Endometrial microvascular endothelial cells (primary cell): ENCODE data around the genes SERTAD1, EXOSC5 and ERICH4.

DNA sequence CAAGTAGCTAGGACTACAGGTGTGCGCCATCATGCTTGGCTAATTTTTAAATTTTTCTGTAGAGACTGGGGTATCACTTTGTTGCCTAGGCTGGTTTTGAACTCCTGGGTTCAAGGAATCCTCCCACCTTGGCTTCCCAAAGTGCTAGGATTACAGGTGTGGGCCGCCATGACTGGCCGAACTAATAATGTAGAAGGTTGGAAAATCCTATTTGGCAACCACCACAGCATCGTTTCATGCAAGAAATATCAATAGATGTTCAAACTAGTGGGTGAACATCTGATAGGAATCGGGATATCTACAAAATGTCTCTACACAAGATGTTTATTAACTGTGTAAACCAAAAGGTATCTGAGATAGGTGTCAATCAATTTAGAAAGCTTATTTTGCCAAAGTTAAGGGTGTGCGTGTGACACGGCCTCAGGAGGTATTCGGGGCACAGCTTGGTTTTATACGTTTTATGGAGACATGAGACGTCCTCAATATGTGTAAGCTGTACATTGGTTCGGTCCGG is 1.5 kb upstream of the CCNP start:
- RAMPAGE, long total RNA = no peak

- RAMPAGE, long total RNA = no peak
Observed at GRCh38 chr19:40229192-40230125, 3.0 kb upstream of the CCNP start.

DNA sequence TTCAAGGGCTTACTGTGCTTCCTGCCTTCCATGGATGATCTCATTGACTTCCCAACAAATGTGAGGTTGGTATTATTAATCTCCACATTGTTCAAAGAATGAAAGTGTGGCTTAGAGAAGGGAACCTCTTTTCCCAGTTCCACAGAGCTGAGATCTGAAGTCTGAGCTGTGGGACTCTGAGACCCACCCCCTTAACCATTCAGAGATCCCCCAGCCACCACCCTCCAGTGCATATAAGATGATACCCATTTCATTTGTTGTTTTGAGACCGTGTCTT is 9.3 kb downstream of the PLD3 start:
- RAMPAGE, long total RNA = no peak

DNA sequence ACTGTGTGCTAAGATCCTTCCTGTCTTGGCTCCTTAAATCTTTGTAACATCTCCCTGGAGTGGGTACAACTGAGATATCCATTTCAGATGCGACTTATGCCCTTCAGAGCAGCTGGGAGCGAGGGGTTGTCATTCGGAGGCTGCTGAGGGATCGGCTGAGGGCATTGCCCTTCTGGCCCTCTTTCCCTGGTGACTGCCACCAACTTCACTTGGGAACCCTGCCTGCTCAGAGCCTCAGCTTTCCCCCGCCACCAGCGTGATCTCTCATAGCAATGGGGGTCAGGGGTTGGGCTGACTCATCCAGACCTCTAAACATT is 1.3 kb downstream of the PRX start:
- RAMPAGE, long total RNA = no peak

- RAMPAGE, long total RNA = no peak
Observed at GRCh38 chr19:40423366-40423713, 2.5 kb downstream of the SERTAD1 start.

DNA sequence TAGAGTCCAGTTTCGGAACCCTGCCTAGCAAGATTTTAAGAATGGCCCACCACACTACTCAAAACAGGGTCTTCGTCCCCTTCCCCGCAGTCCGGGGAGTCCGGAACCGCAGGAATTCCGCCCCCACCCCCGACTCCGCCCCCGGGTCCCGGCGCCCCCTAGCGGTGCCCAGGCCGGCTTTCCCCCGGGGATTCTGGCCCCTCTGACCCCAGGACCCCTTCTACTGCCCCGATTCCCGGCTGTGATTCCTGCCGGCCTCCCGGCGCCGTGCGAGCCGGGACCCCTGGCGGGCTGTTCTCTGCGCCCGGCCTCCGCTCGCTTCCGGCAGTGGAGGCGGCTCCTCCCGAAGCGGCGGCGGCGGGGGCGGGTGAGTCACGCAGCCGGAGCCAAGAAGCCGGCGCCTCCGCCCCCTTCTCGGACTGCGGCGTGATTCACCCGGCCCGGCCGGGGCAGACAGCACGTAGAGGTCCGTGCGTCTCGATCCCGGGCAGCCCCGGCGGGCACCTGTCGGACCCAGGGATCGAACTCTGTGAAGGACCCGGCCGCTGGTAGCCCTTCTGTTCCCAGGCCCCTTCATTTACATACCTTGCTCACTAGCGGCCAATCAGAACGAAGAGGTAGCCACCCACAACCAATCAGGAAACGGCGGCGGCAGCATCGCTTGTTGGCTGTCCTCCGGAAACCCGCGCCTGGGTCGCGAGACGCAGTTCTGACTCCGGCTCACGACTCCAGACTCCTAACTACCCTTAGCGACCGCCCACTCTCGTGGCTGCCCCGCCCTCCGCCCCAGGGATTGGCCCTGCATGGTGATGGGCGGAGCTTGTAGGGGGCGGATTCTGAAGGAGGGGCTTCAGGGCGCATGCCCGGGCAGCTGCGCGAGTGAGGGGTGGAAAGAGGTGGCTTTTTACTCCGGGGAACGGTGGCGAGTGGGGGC is at the start of gene SERTAD1:
TSS of gene SERTAD1 (minus strand) at position 711 of the 934 bp plus-strand sequence.
- RAMPAGE, long total RNA = start-site peak on the minus strand centred at position 723 of the sequence, 31 bp wide, 83 and 80 reads in 2 replicates

DNA sequence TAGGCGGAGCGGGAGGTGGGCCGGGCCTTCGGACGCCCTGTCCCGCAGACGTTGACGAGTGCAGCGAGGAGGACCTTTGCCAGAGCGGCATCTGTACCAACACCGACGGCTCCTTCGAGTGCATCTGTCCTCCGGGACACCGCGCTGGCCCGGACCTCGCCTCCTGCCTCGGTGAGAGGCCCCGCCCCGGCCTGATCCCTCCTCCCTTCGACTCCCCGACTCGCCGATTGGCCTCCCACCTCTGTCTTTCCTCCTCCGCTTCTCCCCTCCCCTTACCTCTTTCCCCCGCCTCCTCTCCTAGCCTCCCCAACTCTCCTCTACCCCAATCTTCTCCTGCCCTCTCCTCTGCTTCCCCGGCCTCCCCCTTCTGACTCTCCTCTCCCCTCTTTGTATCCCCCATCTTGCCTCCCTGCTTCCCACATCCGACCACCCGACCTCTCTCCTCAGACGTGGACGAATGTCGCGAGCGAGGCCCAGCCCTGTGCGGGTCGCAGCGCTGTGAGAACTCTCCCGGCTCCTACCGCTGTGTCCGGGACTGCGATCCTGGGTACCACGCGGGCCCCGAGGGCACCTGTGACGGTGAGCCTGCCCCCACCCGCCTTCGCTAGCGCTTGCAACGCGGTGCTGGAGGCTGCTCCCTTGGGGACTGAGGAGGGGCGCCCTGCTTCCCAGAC is 12.8 kb downstream of the LTBP4 start:
- RAMPAGE, long total RNA = no peak

- RAMPAGE, long total RNA = no peak
Observed at GRCh38 chr19:40616859-40617457, 15.8 kb downstream of the LTBP4 start.

GRCh38 chr19:40619682-40620533 is 18.7 kb downstream of the LTBP4 start:
- RAMPAGE, long total RNA = no peak

- RAMPAGE, long total RNA = no peak
Observed at GRCh38 chr19:40803341-40804354, 4.7 kb downstream of the EGLN2 start.

DNA sequence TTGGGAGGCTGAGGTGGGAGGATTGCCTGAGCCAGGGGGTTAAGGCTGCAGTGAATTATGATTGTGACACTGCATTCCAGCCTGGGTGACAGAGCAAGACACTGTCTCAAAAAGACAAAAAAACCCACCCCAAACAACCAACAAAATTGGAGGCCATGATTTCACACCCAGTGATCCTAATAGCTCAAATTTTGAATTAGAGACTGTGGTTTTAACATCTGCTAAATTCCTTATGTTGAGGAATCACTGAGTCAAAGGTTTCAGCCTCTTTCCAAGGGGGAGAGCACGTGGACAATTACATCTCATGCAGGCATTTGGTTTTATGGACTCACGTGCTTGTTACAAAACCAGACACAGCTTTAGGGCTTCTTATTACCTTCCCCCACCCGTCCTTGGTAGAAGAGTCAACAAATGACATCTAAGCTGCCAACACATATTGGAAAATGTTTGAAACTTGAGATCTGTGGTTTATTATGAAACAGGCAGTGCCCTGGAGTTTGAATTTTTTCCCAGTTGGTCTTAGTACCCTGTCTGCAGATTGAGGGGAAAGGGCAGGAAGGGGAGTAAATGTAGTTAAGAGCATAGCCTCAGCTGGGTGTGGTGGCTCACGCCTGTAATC is 18.5 kb downstream of the CYP2A6 start:
- RAMPAGE, long total RNA = no peak

- RAMPAGE, long total RNA = no peak
Observed at GRCh38 chr19:40921091-40922051, 39.3 kb upstream of the CYP2A7 start.

DNA sequence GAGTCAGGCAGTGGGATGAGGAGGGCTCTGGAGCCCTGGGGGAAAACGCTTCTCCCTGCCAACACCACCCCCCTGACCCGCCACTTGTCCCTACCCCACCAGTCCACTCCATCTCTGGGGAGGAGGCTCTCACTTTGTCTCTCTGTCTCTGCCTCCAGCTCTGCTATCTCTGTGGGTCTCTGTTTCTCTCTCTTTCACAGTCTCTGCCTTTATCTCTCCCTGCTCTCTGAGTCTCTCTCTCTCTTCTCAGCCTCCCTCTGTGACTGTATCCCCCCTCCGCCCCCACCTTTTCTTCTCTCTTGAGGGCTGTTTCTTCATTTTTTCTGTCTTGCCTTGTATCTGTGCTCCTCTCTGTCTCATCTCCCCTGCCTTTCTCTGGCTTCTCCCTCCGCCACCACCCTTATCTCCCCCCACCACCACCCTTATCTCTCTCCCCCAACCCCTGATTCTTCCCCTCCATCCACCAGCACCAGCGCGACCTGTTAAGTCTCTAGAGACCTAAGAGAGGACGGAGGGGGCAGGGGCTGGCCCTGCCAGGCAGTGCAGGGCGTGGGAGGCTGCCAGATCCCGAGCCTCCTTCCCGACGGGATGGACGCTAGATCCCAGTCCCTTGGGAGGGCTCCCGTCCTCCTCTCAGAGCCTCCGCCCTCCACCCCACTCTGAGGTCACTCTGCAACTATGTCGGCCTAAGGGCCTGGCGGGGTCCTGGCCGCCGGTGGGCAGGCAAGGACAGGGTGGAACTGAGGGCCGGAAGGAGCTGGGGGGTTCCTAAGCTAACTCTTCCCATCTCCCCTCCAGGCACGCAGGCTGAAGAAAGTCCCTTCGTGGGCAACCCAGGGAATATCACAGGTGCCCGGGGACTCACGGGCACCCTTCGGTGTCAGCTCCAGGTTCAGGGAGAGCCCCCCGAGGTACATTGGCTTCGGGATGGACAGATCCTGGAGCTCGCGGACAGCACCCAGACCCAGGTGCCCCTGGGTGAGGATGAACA is 1.1 kb downstream of the AXL start:
- RAMPAGE, long total RNA = no peak

GRCh38 chr19:41397022-41398068 is at the start of gene EXOSC5:
Gene EXOSC5 (minus strand): TSS chr19:41397359.
- RAMPAGE, long total RNA = start-site peak on the minus strand at chr19:41397334-41397356, 98 and 271 reads in 2 replicates; start-site peak on the plus strand at chr19:41397791-41397821, 76 and 150 reads in 2 replicates

GRCh38 chr19:41415175-41415645 is 12.0 kb downstream of the B3GNT8 start:
- RAMPAGE, long total RNA = no peak

- RAMPAGE, long total RNA = no peak
Observed at GRCh38 chr19:41442873-41443315, at the start of gene ERICH4. Gene ERICH4 (plus strand): TSS chr19:41443156.

- RAMPAGE, long total RNA = no peak
Observed at GRCh38 chr19:41480203-41480831, 37.4 kb downstream of the ERICH4 start.

DNA sequence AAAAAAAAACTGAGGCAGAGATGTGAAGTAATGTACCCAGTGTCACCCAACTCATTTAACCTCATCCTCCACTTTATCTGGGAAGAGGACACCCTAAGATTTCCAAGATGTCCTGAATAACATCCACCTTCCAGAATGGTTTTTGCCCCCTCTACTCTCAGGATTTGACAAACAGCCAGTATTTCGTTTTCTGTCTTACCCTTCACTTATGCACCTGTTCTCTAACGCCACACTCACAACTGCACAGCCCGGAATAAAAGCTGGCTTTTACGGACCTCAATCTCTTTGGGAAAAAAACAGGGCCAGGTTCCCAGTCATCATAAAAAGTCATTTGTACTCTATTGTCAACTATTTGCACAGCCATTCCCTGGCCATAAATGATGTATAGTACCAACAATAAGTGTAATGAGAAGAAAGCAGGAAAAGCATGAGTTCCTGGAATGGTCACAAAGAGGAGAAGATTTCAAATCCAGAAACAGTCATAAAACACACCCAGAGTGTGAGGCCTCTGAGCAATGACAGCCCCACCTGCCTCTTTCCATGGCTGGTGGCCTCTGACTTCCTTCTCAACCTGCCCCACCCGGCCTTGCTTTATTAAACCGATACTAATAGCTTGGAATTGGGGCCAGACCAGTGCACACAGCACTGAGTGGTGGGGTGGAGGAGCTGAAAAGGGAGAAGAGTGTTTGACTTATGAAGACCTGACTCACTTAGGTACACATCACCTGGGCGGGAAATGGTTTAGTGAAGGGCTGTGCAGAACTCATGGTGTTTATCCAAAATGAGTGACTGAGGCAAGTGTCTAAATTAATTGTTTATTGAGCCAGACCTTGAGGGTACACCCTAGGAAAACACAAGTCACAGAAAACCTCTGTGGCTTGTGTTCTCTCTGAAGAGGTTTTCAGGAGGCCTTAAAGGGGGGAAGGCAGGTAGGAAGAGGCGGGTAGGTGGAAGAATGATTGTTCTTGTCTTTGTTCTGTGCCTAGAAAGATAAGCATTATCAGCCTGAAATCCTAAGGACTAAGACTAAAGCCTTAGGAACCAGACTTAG is 20.8 kb upstream of the CEACAM6 start:
- RAMPAGE, long total RNA = no peak

DNA sequence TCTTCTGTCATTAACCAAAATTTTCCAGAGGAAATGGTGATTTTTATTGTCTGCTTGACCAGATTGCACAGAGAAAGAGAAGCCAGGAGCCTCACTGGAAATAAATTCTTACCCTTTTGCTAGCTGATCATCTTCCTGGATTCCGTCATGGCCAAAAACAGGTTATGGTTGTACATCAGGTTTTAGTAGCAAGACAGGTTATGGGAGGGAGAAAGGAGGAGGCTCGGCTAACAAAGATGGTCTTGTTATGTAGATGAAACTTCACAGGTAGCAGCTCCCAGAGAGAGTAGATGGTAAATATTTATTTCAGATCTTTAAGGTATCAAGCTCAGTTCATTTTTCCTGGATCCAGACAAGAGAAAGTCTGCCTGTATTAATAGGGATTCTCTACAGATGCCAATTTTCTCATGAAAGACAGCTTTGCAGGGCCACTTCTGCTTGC is 19.7 kb upstream of the CEACAM3 start:
- RAMPAGE, long total RNA = no peak

- RAMPAGE, long total RNA = no peak
Observed at GRCh38 chr19:41861811-41862312, 1.8 kb downstream of the RPS19 start.